Pulmonary artery (tissue), 1 donor: ENCODE results near the gene COQ4.

GRCh38 chr9:127905241-127906344, 6.2 kb upstream of the ST6GALNAC6 start:
- PRO-cap = no peak

DNA sequence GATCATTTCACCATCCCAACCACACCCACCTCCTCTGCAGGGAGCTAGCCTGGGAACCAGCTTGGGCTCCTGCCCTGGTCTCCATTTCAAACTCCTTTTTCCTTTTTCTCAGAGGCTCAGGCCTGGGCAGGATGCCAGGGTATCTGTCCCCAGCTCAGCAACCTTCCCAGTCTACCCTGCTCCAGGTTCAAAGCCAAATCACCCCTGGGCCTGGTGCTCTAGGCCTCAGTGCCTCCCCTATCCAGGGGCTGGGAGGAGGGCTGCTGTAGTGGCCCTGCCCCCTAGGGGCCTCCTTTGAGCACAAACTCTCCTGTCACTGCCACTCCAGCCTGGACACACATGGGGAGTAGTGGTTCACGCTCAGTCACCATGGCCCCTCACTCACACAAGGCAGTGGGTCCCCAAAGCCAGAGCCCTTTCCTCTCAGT, 1.4 kb upstream of the ST6GALNAC4 start:
- PRO-cap = no peak

- PRO-cap = no peak
Observed at GRCh38 chr9:127950298-127951487, 13.0 kb upstream of the DPM2 start.

DNA sequence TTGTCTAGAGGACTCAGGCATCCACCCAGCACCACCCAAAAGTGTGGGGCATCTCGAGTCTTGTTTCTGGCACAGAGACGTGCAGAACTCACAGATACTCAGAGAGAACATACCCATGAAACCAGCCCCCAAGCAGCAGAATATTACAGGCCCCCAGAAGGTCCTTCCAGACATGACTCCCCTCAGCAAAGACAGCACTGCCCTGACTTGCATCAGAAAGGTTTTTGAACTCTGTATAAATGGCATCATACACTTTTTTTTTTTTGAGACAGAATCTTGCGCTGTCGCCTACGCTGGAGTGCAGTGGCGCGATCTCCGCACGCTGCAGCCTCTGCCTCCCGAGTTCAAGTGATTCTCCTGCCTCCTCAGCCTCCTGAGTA, 10.9 kb downstream of the EEIG1 start:
- PRO-cap = no peak

- PRO-cap = no peak
Observed at GRCh38 chr9:127970843-127972202, 9.5 kb downstream of the EEIG1 start.

GRCh38 chr9:127979867-127980897, 607 bp downstream of the EEIG1 start:
- PRO-cap = bidirectional peak, plus-strand start at chr9:127980596, minus-strand start at chr9:127980533

GRCh38 chr9:128026094-128026666, 40.9 kb downstream of the NAIF1 start:
- PRO-cap = no peak

DNA sequence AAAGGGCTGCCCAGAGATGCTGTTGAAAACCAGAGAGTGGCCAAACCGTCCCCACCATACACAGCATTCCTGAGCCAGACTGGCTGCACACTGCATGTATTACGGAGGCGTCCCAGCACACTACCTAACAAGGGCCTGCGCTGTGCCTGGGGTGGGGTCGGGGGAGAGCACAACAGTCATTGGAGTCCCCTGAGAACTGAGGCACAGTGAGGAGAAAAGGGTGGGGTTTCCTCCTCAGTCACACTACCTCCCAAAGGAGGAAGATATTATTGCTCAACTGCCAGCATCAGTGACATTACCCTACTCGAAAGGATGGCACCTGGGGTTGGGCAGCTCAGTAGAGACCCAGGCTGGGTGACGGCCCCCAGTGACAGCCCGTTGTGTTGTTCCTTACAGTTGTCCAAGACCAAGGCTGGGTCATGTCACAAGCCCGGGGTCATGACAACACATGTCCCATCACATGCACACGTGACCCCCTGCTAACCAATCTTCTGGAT, 4.4 kb downstream of the NAIF1 start:
- PRO-cap = no peak

GRCh38 chr9:128069161-128069796, 1.2 kb downstream of the SLC25A25 start:
- PRO-cap = unidirectional peak, minus-strand start at chr9:128069382

DNA sequence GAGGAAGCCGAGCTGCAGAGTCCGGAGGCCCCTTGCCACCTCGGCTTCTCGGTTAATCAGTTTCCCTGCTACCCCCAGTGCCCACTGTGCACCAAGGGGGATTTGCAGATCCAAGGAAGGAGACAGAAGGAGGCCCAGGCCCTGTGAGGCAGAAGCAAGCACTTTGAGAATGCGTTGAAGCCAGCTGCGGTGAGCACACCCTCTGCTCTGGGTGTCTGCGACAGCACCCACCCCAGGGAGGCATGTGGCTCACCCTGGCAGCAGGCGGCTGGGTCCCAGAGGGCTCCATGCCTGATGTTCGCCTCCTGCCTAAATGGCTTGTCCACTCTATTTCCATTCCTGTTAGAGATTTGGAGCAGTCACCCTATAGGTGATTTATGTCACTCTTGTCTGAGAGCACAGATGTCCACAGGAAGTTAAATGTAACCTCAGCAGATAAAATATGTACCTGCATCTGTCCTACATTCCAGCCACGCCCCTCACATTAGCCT, 28.3 kb downstream of the PTGES2 start:
- PRO-cap = no peak

GRCh38 chr9:128108958-128109201, 18.6 kb downstream of the PTGES2 start:
- PRO-cap = no peak

- PRO-cap = no peak
Observed at GRCh38 chr9:128120184-128121259, 7.0 kb downstream of the PTGES2 start.

DNA sequence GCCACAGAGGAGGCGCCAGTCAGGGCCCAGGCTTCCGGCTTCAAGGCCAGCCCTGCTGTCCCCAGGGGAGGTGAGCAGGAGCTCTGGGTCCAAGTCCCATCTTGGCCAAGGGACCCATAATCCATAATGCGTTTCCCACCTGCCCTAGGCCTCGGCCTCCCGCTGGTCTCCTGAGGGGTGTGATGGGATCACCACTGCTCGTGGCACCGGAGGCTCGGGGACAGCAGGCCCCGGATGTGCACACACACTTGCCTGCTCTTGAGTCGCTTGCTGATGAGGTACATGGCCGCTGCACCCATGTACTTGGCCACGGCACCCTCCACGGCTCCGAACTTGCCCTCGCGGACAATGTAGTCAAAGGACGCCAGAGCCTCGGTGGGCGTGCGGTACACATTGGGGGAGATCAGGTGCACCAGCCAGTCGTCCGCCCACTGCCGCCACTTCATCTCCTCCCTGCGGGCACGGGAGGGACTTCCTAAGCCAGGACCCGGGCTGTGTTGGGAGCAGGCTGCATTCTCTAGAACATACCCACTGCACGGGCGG, 4.8 kb downstream of the PTGES2 start:
- PRO-cap = no peak

DNA sequence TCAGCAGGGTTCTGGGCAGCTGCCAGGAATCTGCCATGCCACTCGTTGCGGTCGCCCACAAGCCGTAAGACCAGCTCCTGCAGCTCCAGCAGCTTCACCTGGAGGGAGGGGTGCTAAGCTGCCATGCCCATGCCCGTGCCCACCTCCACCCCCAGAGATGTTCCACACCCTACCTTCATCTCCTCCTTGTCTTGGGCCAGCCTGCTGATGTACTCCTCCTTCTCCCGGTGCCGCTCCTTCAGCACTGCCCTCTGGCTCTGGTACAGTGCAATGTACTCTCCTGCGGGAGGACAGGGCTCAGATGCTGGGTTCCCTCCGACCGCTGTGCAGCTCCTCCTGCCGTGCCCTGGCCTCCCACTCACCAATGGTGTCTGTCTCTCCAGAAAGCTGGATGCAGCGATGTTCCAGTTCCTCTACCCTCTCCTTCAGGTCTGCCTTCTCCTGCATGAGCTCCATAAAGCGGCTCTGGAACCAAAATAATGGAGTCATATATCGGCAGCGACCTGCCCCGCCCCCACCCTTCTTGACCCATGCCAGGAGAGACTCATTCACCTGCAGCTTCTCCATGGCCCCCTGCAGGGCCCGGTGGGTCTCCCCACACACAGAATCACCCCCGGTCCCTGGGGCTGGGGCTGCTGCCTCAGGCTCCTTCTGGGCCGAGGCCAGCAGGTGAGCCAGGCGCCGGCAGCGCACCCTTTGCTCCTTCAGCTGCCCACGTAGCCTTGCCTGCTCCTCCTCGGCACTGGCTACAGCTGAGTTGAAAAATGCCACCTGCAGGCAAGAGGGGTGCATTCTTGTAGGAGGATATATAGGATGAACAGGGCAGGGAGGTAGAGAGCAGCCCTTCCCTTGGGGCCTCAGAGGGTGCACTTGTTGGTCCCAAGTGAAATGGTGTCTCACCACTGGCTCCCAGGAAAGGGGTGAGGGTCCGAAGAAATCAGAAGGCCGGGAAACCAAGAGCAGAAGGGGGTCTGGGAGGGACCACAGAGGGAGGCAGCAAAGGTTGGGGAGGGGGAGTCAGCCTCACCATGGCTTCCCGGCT, 18.1 kb downstream of the GOLGA2 start:
- PRO-cap = no peak

DNA sequence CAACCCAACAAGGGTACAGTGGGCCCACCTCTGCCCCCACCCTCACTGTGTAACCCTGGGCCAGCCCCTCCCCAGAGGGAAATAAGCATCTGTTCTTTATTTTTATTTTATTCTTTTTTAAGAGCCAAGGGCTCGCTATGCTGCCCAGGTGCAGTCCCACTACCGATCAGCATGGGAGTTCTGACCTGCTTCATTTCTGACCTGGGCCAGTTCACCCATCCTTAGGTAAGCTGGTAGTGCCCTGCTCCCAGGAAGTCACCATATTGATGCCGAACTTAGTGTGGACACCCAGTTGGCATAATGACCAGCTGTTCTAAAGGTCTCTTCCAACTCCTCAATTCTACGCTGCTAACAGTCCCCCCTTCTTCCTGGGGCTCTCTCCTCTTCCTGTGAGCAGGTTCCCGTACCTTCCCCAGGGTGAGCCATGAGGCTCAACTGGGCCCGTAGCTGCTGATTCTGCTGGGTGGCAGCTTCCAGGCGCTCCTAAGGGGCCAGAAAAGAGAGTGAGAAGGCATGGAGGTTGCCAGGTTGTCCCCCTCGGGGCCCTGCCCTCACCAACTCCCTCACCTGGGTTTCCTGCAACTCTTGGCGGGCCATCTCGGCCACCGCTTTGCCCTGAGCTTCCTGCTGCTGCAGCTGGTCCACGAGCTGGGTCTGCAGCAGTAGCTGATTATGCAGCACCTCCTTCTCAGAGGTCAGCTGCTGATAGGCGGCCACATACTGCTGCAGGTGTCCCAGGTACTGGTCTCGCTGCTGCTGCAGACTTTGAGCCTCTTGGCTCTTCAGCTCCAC, 17.0 kb downstream of the GOLGA2 start:
- PRO-cap = no peak

GRCh38 chr9:128322304-128323307, at the start of gene COQ4:
TSS of gene COQ4 (plus strand) at chr9:128322839.
- PRO-cap = no peak

DNA sequence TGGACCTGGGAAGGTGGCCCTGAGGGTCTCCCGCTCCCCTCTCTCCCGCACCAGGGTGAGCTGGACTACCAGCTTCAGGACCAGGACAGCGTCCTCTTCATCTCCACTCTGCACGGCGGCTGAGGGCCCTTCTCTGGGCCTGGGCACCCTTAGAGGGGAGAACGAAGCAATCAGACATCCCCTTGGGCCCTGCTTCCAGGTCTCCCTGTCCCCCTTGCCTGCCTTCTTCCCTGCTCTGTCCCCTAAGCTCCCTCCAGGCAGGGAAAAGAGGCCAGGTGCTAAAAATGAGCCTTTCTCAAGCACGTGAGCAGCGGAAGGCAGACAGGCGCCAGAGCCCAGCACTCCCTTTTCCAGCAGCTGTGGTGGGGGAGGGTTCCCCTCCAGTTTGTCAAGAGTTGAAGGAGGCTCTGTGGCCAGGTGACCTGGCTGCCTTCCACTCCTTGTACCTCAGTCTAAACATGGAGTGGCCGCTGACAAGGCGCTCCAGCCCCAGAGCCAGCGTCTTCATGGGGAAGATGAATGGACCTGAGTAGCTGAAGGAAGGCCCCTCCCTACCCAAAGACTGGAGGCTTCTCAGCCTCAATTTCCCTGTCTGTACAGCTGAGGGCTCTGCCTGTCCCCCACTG, 18.6 kb downstream of the URM1 start:
- PRO-cap = no peak

DNA sequence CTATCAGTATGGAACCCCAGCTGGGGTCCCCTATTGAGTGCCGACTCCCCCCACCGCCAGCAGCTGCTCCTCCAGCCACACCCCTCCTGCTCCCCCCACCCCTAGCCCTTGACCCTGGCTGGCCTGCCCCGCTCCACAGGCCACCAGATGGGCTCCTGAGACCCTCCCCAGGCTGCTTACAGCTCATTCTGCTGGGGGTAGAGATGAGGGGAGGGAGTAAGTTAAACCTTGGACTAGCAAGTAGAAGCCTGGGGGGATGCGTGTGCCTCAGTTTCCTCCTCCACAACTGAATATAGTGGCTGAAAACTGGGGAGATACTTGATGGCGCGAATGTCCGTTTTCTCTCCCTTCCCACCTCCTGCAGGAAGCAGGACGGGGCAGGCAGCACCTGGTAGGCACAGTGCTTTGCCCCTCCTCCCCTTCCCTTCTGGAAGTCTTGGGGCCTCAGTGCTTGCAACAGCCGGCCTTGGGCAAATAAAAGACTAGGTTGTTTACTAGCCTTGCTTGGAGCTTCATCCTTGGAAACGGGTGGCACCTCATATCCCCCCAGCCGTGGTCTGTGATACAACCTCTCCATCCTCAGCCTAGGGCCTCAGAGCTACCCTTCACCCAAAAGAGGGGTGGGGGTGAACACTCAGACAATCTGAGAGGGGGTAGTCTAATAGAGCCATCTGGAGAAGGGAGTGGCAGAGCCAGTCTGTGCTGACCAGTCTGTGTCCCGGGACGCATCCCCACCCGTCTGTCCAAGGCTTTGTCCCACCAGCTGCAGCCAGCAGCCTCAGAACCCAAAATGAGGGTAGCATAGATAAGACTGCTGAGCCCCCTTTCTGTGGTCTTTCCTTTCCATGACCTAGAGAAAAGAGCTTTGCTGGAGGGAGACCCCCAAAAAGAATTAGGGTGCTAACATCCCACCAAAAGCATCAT, 19.3 kb downstream of the URM1 start:
- PRO-cap = no peak

- PRO-cap = no peak
Observed at GRCh38 chr9:128483699-128484107, 20.8 kb upstream of the GLE1 start.

- PRO-cap = no peak
Observed at GRCh38 chr9:128494243-128494975, 10.1 kb upstream of the GLE1 start.